Pulmonary lymph node (tissue), 1 donor: ENCODE data around the gene SMTNL2.

- PRO-cap = bidirectional peak, plus-strand start at chr17:3904828, minus-strand start at chr17:3904737
These were observed 11.7 kb upstream of the CAMKK1 start for GRCh38 chr17:3904447-3905004.

- PRO-cap = no peak
These were observed 19.1 kb downstream of the ATP2A3 start for GRCh38 chr17:3944937-3945717.

GRCh38 chr17:3962439-3963151 is 1.6 kb downstream of the ATP2A3 start:
- PRO-cap = unidirectional peak, minus-strand start at chr17:3962627

DNA sequence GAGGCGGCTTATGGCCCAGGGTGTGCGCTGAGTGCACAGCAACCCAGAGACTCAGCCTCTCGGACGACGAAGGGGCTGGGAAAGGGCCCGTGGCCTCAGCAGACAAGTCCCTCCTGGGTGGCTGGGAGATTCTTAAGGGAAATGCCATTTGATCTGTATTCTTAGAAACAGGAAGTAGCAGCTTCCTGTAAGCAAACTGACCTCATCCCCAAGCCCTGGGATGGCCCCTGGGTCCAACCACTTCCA is 19.8 kb upstream of the ATP2A3 start:
- PRO-cap = no peak

DNA sequence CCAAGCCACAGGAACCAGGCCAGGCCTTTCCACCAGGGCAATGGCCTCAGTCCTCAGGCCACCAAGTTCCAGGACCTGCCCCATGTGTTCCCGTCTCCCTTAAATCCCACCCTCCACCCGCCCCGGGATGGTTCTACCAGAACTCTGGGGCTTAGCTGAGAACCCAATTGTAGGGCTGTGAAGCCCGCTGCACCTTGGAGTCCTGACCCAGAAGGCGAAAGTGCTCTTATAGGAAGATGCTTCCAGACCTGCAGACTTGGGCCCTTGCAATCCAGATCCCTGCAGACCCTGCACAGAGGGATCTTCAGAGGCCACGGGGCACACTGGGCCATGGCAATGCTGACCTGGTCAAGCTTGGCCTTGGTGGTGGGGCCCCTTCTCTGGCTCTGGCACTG is 41.1 kb upstream of the ATP2A3 start:
- PRO-cap = no peak

GRCh38 chr17:4059823-4060457 is 82.9 kb downstream of the ZZEF1 start:
- PRO-cap = no peak

DNA sequence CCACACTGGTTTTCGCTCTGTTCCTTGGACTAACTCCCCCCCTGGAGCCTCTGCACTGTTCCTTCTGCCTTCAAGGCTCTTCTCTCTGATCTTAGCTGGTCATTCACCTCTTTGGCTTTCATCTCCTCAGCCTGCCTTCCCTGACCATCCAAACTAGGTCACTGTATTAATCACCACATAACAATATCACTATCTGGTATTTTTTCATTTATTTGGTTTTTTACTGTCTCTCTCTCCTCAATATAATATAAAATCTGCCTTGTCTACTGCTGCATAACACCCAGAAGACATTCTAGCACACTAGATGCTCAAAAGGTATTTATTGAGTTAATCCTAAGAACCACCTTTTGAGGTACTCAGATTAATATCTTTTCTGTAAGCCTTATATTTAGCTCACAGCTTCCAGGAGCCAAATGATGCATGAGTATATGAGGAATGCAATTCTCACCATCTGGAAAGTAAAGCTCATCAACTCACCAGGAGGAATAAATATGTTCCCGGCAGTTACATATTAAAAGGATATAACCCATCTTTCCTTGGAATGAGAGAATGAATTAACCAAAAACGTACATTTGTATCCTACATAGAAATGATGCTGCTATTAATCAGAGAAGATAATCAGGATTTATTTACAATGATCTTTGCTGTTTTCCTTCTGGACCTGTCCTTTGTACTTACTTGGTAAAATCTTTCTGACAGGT is 80.6 kb downstream of the ZZEF1 start:
- PRO-cap = no peak

DNA sequence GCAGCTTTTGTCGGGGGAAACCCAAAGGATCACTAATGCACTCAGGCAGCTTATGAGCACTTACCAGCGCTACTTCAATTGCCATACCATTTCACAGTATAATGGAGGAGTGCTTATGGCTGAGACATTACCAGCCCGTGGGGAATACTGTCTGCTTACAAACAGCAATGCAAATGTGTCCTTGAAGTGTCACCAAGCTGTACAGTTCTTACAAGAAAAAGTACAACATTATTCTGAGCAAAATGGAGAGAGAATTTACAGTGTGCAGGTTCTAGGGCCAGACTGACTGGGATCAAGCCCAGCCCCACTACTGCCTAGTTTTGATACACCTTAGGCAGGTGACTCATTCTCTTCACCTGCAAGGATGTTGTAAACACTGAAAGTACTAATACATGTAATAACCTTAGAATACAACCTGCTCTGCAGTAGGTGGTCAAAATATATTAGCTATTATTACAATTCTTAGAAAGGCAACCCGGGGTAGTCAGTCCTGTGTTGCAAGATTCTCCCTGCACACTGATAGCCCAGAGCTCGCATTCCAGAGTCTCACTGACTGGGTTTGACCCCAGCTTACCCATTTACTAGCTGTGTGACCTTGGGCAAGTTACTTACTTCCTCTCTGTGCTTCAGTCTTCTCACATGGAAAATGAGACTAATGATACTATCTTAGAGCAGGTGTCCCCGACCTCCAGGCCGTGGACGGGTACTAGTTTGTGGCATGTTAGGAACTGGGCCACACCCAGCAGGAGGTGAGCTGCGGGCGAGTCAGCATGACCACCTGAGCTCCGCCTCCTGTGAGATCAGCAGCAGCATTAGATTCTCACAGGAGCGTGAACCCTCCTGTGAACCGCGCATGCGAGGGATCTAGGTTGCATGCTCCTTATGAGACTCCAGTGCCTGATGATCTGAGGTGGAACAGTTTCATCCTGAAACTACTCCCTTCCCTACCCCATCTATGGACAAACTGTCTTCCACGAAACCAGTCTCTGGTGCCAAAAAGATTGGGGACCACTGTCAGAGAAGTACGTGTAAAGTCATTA is 16.0 kb downstream of the ANKFY1 start:
- PRO-cap = no peak

DNA sequence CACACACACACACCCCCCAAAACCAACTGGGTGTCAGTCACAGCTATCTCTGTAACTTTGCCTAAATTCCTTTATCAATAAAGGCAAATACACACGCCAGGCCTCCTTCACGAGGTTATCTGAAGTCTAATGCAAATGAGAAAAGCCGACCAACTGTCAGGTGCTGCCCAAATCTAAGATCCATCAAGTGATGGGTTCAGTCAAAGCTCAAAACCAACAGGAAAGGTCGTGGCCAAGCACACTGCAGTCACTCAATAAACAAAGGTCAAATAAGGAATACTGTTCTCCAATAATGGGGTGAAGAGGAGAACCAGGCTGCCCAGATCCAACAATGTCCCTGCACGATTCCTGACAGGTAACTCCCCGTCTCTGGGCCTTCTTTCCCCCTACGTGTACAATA is 1.0 kb downstream of the ANKFY1 start:
- PRO-cap = no peak

- PRO-cap = no peak
These were observed 4.5 kb upstream of the ANKFY1 start for GRCh38 chr17:4268236-4268711.

DNA sequence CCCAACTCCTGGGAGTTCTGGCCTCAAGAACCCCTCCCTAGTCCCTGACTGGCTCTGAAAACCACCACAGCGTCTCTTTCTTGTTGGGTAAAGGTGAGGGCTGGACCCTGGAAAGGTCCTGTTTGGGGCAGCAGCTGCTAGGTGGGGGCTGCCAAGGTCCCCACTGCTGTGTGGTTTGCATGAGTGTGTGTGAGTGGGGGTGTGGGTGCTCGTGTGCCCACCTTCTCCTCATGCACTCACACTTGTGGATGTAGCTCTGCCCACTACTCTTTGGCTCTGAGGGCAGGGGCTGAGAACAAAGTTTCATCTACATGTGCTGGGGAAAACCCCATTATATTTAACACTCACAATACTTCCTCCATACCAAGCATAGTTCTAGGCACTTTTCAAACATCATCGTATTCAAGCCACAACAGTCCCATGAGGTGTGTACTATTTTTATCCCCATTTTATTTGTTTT is 7.1 kb upstream of the SPNS3 start:
- PRO-cap = no peak

GRCh38 chr17:4526891-4527467 is 28.2 kb downstream of the MYBBP1A start:
- PRO-cap = no peak

- PRO-cap = bidirectional peak, plus-strand start at chr17:4584529, minus-strand start at chr17:4584414
These were observed at the start of gene SMTNL2 for GRCh38 chr17:4584306-4585086. TSS of gene SMTNL2 (plus strand) at chr17:4584529.

DNA sequence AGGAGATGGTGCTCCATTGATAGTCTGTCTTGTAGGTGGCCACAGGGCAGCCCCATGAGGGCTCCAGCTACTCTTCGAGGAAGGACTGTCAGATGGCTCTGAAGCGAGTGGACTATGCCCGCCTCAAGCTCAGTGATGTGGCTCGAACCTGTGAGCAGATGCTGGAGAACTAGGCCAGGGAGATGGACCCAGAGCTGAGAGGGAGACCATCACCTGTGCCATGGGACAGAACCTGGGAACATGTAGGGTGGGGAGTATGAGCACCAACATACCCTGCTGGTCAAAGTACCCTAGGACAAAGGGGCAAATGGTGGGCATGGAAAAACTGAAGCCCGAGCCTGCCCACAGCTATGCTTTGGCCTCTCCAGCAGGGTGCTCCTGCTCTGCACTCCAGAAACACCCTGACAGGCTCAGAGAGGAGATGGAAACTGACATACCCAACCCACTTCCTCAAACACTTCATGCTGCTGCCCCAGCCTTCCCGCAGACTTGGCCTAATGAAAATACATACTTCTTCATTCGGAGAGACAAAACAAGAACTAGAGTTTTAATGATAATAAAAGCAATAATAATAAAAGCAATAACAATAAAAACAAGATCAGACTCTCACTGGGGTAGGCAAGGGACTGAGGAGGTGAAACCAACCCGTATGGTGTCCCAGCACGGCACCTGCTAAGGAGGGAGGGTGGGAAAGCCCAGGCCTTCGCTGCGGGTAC is 1.9 kb downstream of the MED11 start:
- PRO-cap = bidirectional peak, plus-strand start at position 486 of the sequence, minus-strand start at position 403 of the sequence

- PRO-cap = no peak
These were observed 809 bp upstream of the CXCL16 start for GRCh38 chr17:4740442-4741032.

DNA sequence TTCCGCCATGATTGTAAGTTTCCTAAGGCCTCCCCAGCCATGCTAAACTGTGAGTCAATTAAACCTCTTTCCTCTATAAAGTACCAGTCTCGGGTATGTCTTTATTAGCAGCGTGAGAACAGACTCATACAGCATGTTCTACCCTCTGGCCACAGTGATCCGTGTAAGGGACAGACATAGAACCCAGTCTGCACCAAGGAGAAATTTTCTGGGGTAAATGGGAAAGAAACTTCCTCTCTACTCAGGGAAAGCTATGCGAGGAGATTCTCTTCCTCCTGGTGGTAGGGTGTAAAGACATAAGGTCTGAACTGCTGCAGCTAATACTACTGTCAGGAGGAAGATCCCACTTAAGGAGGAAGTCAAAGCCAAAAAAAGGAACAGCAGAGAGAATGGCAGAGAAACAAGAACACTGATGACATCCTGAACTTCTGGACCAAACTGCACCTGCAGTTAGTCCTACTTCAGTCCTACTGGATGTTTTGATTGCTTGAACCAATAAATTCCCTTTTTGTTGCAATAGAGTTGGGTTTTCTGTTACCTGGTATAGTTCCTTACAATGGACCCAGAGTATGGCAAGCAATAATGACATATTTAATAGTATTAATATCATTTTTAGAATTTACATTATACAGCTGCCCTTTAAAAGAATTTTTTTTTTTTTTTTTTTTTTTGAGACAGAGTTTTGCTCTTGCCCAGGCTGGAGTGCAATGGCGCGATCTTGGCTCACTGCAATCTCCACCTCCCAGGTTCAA is 7.0 kb upstream of the TM4SF5 start:
- PRO-cap = no peak

- PRO-cap = no peak
These were observed 7.5 kb downstream of the MINK1 start for GRCh38 chr17:4840689-4841022.

- PRO-cap = no peak
These were observed 15.8 kb downstream of the MINK1 start for GRCh38 chr17:4848828-4849540.

- PRO-cap = no peak
These were observed 1.0 kb upstream of the C17orf107 start for GRCh38 chr17:4898304-4898716.

DNA sequence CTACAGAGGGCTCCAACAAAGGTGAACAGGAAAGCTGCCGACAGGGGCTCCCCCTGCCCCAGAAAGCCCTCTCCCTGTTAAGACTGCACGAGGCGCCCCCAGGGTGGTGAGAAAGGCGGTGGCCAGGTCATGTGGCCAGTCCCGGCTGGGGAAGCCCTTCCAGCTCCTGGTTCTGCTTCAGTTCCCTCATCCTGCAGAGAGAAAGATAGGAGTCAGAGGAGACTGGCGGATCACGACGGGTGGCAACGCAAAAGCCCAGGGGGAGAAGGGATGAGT is 950 bp upstream of the SPAG7 start:
- PRO-cap = no peak